Measurements from ENCODE around the gene A1BG.

- PRO-cap = no peak
These were observed 728 bp downstream of the ZNF417 start for GRCh38 chr19:57915526-57916201.

DNA sequence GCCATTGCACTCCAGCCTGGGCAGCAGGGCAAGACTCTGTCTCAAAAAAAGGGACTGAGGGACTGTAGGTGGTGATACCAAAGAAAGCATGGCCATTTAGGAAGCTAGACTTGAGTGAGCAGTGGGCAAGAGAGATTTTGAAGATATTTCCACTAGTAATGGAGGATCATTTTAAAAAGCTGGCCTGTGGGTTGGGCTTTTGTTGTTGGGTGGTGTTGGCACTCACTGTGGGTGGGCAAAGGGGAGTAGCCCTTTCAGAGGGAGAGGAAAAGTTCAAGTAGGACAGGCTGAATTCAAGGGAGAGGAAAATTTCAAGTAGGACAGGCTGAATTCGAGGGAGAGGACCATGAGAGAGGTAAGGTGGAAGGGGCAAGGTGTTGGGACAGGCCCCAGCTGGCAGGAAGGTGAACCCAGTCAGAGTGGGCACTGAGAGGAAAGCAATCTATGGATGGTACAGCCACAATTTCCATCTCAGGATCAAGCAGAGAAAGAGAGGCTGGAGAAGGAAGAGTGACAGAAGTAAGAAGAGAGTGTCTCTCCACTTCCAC is 1.4 kb upstream of the ZNF606 start:
- PRO-cap = no peak

GRCh38 chr19:58059385-58060451 is 636 bp downstream of the ZNF135 start:
- PRO-cap = no peak

DNA sequence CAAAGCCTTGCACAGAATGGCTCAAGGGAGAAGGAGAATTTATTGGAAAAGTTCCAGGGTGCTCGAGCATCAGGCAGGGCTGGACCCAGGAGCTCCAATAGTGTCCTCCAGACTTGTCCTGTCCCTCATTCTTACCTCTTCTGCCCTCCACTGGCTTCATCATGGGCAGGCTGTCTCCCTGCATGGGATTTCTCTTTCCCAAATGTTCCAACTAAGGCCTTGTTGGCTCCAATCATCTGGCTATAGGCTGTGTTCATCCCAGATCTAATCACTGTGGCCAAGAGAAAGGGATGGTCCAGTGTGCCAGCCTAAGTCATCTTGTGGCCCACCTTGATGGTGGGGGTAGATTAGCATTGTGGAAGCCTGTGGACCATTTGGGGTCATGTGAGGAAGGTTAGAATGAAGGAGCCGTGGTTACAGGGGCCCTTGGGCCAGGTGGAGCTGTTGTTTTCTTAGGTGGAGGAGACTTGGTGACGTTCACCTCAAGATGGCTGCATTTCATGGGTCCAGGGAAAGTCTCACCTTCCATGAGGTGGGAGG is 19.6 kb upstream of the ZNF544 start:
- PRO-cap = no peak

- PRO-cap = no peak
These were observed 1.6 kb downstream of the ZNF544 start for GRCh38 chr19:58230015-58230953.

- PRO-cap = no peak
These were observed 20.8 kb upstream of the ZNF8 start for GRCh38 chr19:58257648-58258684.

DNA sequence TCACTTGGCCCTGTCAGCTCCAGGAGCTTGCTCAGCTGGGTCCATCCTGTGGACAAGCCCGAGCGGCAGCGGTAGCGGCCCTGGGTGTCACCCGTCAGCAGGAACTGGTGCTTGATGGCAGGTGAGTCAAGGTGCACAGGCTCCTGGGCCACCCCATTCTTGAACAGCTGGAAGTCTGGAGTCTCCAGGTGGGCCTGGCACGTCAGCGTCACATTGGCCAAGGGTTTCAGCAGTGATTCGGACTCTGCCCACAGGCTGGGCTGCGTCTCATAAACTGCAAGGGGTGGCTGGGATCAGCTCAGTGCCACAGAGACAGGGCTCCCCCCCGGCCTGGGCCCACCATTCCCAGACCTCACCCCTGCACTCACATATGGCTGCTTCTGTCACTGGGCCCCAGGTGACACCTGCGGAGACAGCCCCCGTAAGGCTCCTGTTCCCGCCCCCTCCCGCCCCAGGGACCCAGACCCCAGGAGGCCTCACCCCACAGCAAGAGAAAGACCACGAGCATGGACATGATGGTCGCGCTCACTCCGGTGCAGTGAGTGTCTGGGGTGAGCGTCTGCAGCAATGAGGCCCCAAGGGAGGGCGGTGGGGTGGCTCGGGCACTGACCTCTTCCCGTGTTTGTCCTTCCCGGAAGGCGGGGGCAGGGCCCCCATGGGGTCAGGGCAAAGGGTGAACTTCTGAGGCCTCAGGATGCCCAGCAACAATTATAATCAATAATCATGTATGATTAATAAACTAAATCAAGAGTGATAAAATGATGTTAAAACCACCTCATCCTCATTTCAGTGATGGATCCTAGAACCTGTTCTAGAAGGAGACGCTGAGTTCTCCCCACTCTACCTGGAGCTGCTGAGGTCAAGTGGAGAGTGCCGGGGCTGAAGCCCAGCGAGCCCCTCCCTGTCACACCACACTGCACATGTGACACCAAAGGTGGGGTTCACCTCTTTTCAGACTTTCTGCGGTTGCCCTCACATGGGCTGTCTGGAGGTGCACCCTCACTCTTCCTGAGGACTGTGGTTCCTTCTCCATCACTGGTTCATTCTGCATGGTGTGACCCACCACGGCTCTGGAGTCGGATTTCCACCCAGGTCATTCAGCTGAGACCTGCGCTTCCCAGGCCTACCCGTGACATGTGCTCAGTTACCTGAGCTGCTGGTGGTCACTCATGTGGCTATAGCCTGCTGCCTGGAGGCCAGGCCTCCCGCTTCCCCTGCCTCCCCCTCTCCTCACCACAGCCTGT is at the start of gene A1BG:
Gene A1BG (minus strand): TSS at position 569 of the 1,244 bp plus-strand sequence.
- PRO-cap = no peak

DNA sequence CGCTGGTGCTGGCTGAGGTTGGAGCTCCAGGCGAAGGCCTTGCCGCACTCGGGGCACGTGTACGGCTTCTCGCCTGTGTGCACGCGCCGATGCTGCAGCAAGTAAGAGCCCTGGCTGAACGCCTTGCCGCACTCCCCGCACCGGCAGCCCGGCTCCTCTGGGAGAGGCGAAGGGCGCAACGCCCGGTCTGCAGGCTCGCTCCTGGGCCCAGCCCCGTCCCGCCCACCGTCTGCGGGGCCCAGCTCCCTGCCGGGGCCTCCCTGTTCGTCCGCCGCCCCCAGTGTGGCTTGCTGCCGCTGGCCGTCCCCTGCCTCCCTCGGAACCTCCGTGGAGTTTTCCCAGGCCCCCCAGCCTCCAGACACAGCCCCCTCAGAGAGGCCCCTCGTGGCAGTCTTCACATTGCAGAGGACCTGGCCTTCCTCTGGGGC is 3.9 kb upstream of the A1BG start:
- PRO-cap = no peak

DNA sequence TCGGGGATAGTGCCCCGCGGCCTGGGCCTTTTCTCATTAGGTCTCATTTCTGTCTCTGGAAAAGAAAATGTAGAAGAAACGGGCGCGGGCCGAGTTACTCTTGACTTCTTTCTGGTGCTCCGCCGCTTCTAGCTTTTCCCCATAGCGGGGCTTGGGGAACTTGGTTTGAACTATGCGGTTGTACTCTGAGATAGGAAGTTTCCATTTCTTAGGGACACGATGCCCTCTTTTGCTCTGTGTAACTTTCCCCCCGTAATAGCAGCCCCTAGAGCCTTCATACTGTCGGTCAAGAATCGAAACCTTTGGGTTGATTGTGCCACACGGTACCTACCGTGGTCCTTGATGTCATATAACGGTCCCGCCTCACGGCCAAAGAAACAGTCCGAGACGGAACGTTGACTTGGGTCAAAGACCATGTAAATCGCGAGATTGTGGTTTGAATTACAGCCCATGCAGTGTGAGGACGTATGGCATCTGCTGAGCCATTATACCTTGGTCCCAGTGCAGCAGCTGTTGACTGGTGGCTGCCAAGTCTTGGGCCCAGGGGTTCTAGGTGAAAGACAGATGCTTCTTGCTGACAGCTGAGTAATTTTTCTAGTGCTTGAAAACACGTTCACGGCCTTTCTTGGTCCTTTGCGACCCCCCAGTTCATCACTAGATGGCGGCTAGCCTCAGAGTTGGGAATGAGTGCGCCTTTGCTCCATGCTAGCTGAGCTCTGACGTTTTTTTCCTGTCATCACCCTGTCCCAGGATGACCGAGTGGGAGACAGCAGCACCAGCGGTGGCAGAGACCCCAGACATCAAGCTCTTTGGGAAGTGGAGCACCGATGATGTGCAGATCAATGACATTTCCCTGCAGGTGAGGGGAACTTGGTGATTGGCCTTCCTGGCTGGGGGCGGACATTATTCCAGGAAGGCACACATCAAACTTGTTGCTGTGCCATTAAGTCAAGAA is 595 bp downstream of the RPS5 start:
- PRO-cap = no peak

DNA sequence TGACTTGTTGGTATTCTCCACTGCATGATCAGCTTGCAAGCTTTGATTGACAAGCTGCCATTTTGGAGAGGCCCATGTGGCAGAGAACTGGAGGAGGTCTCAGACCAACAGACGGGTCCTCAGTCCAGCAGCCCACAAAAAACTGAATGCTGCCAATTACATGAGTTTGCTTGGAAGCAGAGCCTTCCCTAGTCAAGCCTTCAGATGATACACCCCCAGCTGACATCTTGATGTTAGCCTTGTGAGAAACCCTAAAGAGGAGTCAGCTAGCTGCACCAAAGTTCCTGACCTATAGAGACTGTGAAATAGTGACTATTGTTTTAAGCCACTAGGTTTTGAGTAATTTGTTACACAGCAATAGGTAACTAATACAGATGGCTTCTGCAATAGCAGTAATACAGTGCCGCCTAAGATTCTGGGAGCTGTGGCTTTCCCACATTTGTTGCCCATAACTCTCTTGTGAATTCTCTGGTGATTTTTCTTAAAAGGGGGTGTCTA is 9.8 kb downstream of the ZNF132 start:
- PRO-cap = no peak

- PRO-cap = bidirectional peak, plus-strand start at chr19:58476156, minus-strand start at chr19:58475999
These were observed 655 bp upstream of the ZNF446 start for GRCh38 chr19:58475318-58476075.

GRCh38 chr19:58509803-58510494 is 1.8 kb downstream of the SLC27A5 start:
- PRO-cap = no peak

GRCh38 chr19:58510495-58511096 is 1.2 kb downstream of the SLC27A5 start:
- PRO-cap = no peak

GRCh38 chr19:58546194-58547286 is 2.7 kb downstream of the TRIM28 start:
- PRO-cap = no peak

DNA sequence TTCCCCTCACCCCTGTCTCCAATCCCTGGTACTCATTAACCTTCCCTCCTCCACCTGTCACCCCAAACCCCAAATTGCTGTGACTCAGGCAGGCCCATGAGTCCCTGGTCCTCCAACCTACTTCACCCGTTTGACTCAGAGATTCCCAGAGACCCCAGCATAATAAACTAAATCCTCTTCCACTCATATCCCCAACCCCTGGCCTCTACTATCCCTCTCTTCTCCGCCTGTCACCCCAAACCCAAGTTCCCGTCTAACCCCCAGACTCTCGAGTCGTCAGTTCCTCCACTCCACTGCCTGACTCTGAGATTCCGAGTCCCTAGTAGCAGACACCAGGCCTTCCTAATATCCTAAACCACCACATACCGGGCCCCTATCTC is 711 bp downstream of the UBE2M start:
- PRO-cap = no peak

- PRO-cap = no peak
These were observed 4.1 kb upstream of the UBE2M start for GRCh38 chr19:58562243-58563247.

Data from paraaortic lymph node (tissue), 1 donor.